ENCODE measurements around a stretch of chr13.

DNA sequence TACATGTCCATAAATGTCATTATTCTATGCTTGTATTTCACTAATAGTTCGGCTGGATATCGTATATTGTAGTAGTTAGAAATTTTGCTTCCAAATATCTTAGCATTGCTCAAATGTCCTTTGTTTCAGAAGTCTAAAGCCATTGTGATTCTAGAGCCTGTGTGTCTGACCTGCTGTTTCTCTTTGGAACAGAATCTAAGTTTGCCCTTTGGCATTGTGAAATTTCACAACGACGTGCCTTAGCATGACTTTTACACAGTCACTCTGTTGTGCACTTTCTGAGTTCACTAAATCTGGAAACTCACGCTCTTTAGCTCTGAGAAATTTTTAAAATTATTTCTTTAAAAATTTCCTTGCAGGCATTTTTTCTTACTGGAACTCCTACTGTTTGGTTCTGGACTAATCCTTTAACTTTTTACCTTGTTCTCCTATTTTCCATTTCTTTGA, 152.2 kb downstream of the TBC1D4 start:
- PRO-cap = no peak

DNA sequence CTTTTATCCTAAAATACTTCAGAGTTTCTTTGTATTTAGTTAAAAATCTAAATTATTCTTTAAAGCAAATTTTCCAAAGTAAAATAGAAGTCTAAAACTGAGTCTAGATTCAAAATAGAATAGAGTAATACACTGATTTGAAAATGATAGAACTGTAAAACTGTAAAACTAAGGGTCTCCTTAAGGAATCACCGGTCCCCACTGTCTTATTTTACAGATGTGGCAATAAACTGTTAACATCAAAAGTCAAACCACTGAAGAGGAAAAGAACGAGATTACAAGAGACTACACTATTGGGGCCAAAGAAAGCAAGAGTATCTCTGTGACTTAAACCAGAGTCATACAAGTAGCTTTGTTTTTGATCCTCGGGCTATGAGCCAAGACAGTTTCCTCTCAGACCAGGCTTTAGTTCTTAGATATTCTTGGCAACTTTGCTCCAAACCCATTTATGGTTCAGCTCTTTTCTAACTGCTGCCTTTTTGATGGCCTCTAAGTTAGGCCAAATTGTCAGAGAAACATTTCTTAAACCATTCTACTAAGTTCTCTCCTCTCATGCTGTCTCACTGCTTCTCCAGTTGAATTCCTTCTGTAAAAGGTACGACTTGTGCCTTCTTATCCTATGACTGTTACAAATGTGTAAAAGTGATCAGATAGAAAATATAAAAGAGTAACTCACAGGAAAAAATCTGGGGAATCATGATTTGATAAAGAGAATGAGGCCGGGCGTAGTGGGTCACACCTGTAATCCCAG, 113.8 kb downstream of the TBC1D4 start:
- PRO-cap = no peak

- PRO-cap = no peak
Measured at GRCh38 chr13:75402687-75403373, 79.1 kb downstream of the TBC1D4 start.

- PRO-cap = no peak
Measured at GRCh38 chr13:75405893-75406371, 76.0 kb downstream of the TBC1D4 start.

DNA sequence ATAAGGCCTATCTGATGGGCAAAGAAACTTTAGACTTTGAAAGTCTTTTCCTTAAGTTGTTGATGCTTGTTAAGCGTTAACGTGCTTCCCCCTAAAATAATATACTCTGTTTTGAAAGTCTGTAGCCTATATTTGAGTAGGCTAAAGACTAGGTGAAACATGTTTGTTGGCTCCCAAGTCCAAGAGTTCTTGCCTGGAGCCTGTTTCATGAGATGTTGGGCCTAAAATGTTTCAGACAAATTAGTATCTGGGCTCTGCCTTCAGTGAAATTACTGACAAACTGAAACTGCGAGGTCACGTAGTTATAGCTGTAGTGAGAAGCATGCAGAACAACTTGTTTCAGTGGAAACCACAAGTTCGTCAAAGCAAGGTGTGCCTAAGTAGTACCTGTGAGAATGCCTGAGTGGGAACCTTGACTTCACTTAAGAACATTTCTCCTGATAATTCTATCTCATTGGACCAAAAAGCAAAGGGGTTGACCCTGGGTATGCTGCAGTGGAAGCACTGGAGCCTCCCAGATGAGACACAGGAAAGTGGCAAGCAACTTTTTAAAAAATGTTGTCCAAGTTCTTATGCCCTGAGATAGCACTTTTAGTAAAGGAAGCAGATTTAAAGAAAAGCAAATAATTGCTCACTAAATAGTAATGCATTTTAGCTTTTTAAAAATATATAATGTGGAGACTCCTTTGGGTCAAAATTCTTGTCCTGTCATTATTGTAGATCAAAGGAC, 126.4 kb downstream of the LMO7 start:
- PRO-cap = no peak

- PRO-cap = no peak
Measured at GRCh38 chr13:75796700-75796965, 160.5 kb downstream of the LMO7 start.

DNA sequence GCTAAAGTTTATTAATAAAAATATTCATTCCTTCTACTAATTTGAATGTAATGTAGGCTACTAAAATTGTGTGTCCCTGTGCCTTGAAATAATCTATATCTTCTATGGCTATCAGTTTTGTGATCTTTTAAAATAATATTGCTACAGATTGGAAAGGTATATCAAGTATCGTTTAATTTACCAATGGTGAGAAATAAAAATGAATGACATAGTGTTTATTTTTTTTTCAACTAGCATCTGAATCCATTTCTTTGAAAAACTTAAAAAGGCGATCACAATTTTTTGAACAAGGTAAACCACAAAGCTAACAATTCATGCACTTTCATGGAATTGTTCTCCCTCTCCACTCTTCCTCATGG, 201.8 kb downstream of the LMO7 start:
- PRO-cap = no peak

GRCh38 chr13:75870356-75871052, 234.4 kb downstream of the LMO7 start:
- PRO-cap = no peak

DNA sequence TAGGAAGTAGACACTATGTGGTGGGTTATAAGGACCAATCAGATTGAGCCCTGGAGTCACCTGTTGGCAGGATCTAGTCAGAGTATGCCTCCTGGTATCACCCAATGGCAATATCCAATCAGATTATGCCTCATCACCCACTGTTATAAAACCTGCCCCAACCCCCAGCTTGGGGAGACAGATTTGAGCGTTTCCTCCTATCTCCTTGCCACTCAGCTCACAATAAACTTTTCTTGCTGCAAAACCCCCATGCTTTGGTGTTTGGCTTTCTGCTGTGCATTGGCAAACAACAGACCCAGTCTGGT, 564.2 kb downstream of the LMO7 start:
- PRO-cap = no peak

GRCh38 chr13:76824155-76824492, 62.1 kb downstream of the KCTD12 start:
- PRO-cap = no peak

DNA sequence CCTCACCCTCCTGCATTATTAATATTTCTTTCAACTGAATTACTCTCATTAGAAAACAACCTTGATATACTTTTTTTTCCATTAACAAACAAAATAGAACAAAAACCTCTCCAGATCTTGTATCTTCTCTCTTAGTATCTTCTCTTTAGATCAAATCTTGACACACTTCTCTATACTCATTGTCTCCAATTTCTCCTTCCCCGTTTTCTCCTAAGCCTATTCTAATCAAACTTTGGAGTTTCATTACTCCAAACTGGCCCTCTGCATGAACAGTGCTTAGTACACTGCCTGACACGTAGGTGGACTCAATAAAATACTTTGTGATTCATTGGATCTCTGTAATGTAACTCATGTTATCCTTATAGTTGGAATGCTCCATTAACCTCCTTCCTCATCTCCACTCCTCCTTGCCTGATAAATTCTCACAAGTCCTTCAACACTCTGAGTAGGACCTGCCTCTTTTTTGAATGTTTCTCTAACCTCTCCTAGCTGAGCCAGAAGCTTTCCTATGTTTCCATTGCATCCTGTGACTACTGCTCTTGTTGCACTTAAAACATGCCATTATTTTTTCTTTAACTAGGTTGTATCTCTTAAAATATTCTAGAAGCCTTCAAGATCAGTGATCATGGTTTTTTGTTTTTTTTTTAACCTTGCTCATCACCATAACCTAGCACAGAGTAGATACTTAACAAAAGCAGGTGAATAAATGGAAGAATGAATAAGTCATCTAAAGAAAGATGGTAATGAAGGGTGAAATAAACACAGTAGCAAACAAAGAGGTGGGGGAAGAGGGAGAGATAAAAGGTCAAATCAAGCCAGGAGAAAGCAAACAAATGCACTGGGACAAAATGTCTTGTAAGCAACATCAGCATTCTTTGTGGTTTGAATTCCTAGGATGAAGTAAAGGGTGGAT, 86.1 kb upstream of the FBXL3 start:
- PRO-cap = no peak

GRCh38 chr13:77185702-77186474, 141.0 kb downstream of the MYCBP2 start:
- PRO-cap = no peak

DNA sequence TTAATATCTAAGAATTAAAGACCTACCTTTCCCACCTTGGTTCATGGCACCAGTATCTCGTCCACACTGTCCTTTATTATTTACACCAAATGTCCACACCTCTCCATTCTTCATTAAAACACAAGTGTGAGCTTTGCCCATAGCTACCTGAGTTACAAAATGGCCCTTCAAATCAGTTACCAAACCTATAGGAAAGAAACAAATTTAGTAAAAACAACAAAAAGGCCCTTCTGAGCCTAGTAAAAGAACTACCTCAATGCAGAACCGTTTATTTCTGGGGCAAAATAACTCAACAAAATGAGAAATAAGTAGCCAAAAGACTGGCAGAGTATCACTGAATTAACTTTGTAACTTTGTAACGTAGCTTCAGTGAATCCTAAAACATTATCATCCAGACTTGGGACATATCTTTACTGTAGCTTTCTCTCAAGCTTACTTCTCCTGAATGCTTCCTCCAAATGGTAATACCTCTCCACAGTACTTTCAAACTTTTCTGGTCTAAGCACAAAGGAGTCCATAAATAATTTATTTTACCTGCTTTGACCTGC, 69.2 kb downstream of the MYCBP2 start:
- PRO-cap = no peak

- PRO-cap = no peak
Measured at GRCh38 chr13:77300178-77300623, 26.7 kb downstream of the MYCBP2 start.

GRCh38 chr13:77316271-77317002, 10.5 kb downstream of the MYCBP2 start:
- PRO-cap = no peak

- PRO-cap = no peak
Measured at GRCh38 chr13:77740711-77741712, 43.5 kb downstream of the SLAIN1 start.

GRCh38 chr13:79404048-79404902, 1.8 kb downstream of the RBM26 start:
- PRO-cap = no peak

GRCh38 chr13:79503075-79503862, 22.3 kb downstream of the NDFIP2 start:
- PRO-cap = no peak

DNA sequence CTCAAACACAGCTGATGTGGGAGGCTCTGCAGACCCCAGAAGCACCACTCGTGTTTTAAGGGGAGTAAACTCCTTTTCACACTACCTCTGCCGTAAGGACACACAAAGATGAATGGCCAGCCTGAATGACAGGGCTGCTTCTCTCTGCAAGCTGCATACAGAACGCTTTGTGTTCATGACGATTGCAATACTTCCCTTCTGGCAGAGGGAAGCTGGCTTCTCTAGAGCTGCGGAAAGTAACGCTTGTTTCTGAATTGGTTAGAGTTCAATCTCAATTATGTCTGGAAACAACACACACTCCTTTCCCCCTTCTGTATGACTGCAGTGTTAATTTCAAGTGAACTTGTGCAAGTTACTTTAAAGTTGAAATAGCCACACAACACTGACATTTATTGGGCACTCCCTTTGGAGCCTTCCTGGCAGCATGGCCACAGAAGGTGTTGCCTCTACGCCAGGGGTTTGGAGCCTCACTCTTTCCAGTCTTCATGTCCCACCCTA, 242.6 kb downstream of the NDFIP2 start:
- PRO-cap = no peak

GRCh38 chr13:79861735-79862305, 380.9 kb downstream of the NDFIP2 start:
- PRO-cap = no peak